NALM6 (cell line): Measurements from ENCODE around the gene HACL1.

DNA sequence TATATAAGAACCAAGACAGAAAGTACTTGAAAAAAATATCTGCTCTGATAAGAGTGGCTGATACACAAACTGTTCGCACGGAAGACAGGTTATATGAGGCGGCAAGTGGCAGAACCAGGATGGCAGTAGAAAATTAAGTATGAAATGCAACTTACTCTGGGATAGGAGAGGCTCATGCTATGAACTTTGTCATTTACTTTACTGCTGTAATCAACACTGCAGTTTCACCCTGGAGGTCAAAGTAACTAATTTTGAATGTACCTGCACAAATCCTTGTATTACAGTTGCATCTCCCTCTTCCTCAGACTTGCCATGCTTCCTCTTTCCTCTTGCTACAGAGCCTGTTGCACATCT, 38.8 kb downstream of the HACL1 start:
- PRO-cap, result no peak

DNA sequence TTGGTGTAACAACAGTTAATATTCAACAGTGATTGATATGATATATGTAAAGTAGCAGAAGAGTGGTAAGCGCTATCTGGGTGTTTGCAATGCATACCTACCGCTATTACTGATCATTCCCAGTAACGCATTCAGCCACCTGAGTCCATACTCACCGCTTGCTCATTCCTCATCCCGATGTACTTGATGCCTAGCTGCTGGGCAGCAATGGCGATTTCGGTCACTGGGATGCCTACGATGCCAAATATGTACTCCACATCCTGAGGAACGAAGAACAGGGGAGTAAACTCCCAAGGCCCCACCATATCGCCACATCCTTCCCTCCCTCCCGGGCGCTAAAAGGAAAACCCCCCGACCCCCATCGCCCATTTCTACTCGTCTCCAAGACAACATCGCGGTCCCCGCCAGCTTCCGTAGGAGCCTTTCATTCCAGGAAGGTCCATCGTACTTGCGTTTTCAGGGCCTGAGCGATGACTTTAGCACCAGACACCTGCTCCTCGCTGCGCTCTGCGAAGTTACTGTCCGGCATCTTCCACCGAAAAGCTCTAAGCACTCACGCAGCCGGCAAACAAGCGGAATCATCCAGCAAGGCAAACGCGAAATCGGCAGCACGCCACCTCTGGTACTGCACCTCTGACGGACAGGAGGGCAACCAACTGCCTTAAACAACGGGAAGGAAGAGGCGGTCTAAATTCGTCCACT, at the start of gene HACL1:
TSS of gene HACL1 (minus strand) at position 635 of the 702 bp plus-strand sequence.
- PRO-cap, result bidirectional peak, plus-strand start outside the sequence, minus-strand start at position 601 of the sequence

DNA sequence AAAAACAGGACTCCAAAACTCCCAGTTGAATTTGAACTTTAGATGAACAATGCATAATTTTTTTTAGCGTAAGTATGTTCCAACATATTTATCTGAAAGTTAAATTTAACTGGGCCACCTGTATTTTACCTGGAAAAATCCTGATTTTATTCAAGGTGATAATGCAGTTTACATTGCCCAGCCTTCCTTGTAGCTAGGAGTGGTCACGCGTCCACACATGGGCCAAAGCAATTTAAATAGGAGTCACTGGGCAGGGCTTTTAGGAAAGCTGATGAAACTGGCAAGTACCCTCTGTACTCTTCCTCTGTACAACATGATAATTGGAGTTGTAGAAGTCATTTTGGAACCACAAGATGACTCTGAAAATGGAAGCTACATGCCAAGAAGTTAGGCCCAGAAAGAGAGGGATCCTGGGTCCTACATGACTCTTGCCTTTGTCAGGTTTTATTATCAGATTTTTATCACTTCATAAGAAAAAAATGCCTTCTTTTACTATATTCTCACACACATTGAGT, 9.5 kb downstream of the BTD start:
- PRO-cap, result no peak

DNA sequence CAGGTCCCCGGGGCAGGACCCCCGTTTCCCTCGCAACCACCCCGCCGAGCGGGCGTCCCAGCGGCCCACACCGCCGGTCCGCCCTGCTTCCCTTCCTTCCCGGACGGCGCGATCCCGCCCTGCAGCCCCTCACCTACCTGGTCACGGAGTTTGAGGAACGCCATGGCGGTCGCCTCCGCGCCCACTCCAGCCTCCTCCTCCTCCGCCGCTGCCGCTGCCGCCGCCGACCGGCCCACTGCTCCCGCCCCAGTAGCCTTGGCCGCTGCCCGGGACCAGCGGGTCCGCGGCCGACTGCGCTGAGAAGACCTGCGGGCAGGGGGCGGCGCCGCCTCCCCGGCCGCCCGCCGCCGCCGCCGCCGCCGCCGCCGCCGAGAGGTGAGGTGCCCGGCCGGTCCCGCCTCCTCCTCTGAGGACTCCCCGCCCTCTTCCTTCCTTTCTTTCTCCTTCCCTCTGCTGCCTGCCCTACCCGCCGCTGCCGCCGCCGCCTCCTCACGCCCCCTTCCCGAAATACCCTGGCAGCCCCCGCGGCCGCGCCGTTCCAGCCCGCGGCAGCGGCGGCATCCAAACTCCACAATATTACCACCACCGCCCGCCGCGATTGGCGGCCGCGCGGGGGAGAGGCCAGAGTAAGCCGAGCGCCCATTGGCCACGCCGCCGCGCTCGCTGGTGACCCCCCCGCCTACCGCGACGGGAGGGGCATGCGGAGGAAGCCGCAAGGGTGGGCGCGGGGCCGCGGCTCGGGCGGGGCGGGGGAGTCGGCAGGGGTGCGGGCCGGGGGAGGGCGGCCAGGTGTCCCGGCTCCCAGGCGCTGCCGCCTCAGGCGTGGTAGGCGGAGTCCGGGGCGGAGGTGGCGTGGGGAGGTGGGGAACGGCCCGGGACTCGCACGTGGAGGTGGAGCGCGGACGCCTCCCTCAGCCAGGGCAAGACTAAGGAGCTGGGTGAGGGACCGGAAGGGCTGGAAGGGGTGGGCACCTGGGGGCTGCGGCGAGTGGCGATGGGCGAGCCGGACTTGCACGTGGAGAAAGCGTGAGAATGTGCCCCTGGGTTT, 61.8 kb upstream of the ANKRD28 start:
- PRO-cap, result bidirectional peak, plus-strand start at position 701 of the sequence, minus-strand start at position 575 of the sequence; bidirectional peak, plus-strand start at position 878 of the sequence, minus-strand start at position 836 of the sequence

- PRO-cap, result no peak
Observed at GRCh38 chr3:16284598-16285225, 19.7 kb downstream of the OXNAD1 start.

DNA sequence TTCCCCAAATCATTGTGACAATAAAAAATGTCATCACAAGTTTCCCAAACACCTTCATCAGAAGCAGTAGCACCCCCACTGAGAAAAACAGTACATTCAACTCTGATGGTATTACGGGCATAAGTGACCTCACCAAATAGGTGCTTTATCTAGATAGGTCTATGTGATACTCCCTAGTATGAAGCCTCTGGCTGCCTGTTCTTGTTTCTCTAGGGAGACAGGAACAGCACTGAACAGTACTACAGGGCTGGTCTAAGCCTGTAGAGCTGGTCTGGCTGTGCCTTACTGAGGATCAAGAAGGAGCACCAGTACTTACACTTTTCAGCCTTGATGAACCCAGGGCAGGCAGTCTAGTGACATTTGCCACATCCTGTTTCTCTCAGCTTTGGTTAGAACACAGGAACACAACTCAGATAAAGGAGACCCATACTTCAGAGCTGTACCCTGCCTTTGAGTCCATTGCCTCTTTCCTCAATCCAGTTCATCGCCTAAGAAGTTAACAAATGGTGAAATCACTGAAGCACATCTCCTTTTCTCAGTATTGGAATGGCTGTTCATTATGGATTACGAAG, 35.9 kb downstream of the OXNAD1 start:
- PRO-cap, result no peak

DNA sequence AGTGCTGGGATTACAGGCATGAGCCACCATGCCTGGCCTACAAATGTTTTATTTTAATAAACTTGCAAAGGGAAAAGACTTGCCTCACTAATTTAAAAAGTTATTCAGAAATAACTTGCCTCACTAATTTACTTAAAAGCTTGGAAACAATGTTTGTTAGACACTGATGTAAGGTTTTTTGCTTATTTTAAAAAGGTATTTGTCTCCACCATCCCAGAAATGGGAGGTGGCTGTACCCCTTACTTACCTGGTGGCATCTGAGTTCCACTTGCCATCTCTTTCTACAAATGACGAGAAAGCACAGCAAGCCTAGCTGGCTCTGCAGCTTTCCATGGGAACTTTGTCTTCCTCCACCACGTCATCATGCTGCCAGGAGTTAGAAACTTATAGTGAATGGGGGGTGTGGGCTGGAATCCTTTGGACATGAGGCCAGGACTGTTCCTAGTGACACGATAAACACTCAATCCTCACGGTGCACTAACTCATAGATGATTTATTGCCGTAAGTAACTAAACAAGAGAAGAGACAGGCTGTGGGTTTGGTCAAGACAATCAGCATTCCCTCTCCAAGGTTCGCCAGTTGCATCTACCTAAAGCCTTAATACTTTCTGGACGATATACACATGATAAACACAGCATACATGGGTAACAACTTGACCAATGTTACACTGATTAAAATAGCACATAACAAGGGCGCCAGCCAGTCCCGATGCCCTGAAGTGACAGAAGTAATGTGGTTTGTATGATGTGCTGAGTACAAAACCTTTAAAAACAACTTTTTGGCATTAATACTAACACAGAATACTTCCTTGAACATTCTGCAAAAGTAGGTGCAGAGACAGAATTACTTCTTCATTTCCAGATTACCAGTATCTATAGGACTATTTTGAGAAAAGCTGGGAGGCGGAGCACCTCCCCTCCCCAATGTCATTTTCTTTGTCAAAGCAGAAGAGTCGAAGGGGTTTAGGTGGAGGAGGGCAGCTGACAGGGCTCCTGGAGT, 50.7 kb downstream of the OXNAD1 start:
- PRO-cap, result no peak

GRCh38 chr3:16326360-16327430, 61.7 kb downstream of the OXNAD1 start:
- PRO-cap, result no peak

DNA sequence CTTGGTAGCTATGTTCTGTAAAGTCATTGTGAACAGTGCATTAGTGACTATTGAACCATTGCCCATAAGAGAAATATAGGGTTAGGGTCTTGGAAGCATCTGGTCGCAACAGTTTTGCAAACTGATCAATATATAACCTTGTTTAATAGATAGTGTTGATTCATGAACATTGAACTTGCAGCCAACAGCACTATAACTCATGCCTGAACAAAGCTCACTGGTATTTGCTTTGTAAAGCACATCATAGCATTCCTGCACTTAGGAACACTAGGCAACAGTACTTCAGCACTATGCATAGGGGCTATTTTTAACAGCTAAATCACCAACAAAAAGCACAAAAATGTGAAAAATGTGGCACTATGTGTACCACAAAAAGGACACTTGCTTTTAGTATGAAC, 67.9 kb downstream of the OXNAD1 start:
- PRO-cap, result no peak

DNA sequence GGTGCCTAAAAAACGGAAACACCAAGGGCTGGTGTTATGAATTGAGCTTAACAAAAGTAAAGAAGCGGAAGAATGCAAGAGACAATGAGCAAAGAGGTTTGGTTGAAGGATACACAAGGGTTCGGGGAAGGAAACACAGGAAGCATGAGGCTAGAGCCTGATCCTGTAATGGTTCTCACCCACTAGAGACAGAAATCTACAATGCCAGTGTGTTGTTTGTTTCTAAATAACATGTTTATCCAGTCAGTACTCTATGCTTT, 50.7 kb downstream of the RFTN1 start:
- PRO-cap, result no peak

GRCh38 chr3:16467370-16467897, 46.1 kb downstream of the RFTN1 start:
- PRO-cap, result no peak

DNA sequence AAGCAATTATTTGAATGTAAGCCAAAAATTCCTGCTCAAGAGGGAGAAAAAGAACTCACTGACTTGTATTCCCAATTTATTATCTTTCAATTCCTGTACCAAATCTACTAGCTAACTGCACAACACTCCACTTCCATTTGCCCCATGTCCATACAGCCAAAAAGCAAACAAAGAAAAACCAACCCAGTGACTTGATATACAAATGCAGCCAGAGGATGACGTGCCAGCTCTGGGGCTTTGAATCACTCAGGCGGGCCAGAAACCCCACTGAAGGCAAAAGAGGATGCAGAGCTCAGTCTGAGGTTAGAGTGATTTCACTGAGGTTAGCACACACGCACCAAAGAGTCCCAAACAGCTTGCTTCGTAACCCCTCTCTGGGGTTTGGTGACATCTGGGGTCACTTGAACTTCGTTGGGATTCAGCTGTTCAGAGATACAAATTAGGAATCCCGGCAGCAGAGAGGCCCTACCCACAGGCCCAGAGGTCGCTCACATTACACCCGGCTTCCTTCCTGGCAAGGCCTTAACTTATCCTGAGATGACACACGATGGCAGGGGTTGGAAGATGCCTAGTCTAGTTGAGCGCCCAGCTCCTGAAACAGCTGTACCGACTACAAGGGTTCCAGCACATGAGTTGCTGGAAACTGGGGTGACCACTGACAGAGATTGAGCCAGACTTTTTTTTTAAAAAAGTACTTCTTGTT, 1.6 kb downstream of the RFTN1 start:
- PRO-cap, result bidirectional peak, plus-strand start at position 525 of the sequence, minus-strand start at position 172 of the sequence

DNA sequence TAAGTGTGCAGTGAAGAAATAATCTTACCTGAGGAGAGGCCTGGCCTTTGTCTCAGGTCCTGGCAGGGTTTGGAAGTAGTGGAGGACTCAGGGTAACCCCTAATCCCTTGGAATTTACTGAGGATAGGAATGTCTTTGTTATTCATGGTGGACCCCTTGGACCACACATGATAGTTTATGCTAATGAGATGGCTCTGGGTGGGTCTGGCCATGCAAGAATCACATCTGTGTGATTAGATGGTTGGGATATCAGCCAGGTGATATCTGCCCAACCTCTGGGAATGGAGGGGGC, 65.0 kb upstream of the DAZL start:
- PRO-cap, result no peak

- PRO-cap, result no peak
Observed at GRCh38 chr3:16741959-16742355, 136.7 kb upstream of the DAZL start.

- PRO-cap, result no peak
Observed at GRCh38 chr3:16883114-16883404, 1.7 kb upstream of the PLCL2 start.

DNA sequence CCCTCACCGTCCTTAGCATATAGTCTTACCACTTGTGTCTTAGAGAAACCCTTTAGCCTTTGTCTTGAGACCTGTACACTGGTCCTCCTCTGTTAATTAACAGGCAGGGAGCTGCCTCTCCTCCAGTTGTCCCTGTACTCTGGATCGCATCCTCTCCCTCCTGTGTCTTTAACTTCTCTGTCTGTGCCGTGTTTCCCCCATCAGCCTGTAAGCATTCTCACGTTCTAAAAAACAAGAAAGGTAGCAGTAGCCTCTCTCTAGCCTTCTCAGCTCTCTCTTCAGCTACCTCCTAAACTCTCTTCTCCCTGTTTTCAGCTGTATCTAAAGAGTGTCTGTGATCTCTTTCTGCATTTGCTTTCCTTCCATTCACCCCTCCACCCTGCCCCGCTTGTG, 16.7 kb downstream of the PLCL2 start:
- PRO-cap, result no peak

DNA sequence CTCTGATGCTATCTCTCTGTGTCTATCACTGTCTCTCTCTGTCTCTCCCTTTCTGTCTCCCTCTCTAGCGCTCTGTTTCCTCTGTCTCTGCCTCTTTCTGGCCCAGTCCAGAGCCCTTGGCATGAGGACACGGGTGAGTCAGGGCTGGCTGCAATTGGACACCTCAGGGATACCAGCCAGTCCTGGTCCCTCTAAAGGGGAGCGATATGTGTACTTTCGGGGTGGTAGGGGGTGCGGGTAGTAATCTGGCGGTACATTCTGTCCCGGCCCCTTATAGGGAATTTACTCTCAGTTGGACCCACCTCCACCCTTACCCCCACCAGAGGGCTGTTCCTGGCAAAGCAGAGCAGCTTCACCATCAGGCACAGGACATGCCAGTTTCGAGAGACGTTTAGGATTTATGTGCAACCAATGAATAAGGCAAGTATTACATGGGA, 255.9 kb downstream of the PLCL2 start:
- PRO-cap, result no peak

GRCh38 chr3:17195233-17195526, 310.4 kb downstream of the PLCL2 start:
- PRO-cap, result bidirectional peak, plus-strand start at chr3:17195464, minus-strand start at chr3:17195305

- PRO-cap, result no peak
Observed at GRCh38 chr3:17464794-17465594, 277.4 kb downstream of the TBC1D5 start.

DNA sequence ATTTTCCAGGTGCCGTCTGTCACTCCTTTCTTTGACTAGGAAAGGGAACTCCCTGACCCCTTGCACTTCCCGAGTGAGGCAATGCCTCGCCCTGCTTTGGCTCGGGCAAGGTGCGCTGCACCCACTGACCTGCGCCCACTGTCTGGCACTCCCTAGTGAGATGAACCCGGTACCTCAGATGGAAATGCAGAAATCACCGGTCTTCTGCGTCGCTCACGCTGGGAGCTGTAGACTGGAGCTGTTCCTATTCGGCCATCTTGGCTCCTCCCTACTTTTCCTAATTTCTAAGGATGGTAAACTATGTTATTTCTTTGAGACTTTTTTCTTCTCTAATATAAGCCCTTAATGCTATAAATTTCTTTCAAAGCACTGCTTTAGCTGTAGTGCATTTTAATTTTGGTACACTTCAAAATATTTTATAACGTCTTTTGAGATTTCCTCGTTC, 94.1 kb downstream of the SATB1 start:
- PRO-cap, result no peak